Metastatic Liver Carcinoma in the Adrenal Gland (tissue), 2 donors: ENCODE measurements around a stretch of chr17.

DNA sequence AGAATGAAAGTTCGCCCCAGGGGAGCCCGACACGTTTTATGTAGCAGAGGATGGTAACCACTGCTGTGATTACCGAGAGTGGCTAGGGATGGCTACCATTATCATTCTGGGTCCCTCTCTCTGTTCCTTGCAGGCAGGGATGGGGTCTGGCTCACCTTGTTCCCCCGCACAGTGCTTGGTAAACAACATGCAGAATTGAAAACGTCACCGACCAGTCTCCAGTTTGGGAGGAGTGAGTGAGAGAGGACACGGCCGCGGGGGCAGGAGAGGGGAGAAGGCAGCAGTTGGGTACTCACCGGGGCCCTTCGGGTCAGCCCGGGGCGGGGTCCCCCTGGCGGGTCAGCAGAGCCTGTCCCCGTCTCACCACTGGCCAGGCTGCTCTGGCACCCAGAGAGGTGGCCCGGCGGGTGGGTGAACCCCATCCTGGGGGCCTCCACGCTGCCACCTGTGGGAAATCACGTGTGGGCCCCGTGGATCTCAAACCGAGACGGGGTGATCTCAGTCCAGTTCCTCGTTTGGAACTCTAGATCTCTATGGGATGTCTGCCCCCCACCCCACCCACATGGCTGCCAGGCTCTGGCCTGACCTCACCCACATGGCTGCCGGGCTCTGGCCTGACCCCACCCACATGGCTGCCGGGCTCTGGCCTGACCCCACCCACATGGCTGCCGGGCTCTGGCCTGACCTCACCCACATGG, 34.1 kb upstream of the DOC2B start:
- PRO-cap, 2 experiments: no peak in any of the 2 experiments

DNA sequence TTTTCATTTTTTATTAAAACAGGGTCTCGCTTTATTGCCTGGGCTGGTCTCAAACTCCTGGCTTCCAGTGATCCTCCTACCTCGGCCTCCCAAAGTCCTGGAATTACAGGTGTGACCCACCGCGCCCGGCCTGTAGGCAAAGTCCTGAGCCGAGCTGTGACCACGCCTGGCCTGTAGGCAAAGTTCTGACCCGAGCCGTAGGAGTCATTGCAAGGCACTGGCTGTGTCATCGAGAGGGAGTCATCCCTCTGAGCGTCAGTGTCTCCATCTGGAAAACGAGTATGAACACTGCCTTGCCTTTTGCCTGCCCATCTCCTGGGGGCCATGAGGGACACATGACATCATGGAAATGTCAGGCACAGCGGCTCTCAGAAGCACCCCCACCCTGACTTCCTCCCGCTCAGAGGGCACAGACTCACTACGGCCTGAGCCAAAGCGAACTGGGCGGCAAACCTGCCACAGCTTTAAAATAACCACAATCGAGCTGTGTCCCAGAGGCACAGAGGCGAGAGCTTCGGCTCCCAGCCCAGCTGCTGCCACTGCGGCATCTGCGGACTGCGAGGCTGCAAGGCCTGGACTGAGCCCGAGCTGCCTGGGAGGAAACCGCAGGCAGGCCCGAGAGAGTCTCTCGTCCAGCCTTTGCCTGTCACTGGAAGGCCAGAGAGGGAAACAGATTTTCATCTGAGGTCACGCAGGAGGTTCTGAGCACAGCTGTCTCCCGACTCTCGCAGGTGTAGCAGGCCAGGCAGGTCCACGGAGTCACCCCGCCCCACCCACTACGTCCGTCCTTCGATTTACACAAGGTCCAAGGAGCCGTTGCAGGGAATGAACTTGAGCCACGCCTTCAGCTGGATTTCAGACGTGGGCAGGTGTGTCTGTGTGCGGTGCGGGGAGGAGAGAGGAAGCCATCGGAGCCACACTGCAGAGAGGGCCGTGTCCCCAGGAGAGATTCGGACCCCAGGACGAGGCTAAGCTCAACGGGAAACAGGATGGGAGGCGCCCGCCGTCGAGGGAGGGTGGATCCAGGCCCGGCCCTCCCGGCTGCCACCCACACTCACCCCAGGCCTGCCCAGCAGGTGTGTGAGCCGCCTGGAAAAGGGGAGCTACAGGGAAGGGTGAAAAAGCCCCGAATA, 50.6 kb downstream of the RPH3AL start:
- PRO-cap, 2 experiments: peak in 1 of 2 experiments; most common minus-strand start position 197 of the sequence (in 1)

DNA sequence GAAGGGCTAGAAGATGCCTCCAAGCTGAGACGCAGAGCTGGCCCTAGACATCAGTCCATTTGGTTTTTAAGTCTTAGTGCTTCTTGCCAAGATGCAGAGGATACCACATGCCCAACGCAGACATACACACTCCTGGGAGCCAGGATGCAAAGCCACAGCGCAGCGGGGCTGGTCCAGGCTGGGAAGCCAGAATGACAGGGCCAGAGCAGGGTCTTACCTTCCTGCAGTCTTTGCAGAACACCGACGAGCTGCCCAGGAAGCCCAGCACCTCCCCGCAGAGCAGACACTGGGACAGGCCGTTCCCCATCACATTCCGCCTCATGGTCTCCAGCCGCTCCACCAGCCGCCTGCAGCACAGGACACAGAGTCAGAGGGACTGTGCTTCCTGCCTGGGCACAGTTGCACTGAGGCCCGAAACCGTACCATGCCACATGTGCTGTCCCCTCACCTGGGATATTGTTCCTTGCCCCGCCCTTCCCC, 33.4 kb downstream of the RPH3AL start:
- PRO-cap, 2 experiments: no peak in any of the 2 experiments

GRCh38 chr17:333547-334624, 18.7 kb downstream of the RPH3AL start:
- PRO-cap, 2 experiments: peak in 2 of 2 experiments; most common plus-strand start chr17:334157 (in 1)

DNA sequence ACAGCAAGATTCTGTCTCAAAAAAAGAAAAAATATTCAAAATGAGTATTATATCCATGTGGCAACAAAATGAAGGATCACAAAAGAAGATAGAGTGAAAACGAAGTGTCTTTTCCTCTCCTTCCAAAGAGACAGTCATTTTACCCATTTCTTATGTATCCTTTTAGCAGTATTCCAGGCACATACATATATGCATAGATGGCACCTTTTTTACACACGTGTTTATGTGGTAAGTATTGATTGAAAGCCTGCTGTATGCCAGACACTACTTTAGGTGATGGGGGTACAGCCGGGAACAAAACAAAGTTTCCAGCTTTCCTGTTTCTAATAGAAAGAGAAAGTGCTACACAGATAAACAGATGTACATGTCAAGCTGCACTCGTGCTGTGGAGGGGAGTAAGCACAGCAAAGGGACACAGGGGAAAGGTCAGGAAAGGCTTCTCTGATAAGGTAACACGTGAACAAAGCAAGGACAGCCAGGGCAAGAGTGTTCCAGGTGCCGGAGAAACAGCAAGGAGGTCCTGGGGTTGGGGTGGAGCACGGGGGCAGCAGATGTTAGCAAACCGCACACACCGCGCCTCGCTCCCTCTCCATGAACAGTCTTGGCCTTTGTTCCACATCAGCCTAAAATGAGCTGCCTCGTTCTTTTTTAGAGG, 16.5 kb upstream of the C17orf97 start:
- PRO-cap, 2 experiments: no peak in any of the 2 experiments

- PRO-cap, 2 experiments: no peak in any of the 2 experiments
Observed at GRCh38 chr17:418350-418697, 8.2 kb downstream of the C17orf97 start.

DNA sequence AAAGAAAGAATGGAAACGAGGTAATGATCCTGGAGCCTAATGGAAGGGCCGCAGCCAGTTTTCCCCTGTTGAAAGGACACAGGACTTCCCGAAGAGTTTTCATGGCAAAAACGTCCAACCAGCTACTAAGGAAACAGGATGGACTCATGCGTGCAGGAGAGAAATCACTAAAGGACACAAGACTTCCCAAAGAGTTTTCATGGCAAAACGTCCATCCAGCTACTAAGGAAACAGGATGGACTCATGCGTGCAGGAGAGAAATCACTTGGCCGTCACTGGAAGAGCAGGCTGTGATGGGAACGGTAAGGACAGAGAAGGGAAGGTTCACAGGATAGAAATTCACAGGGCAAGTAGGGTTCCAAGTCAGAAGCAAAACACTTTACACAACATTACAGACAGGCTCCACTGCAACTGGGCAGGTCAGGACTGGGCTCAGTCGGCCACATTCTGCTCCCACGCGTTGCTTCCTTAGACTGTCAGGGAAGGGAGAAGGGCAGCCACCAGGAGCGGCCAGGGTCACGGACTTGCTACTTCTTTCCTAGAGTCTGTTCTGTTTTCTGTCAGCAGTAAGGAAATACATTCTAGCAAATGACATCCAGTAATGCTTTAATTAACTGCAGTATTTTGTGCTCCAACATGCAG, 102.6 kb downstream of the C17orf97 start:
- PRO-cap, 2 experiments: no peak in any of the 2 experiments

DNA sequence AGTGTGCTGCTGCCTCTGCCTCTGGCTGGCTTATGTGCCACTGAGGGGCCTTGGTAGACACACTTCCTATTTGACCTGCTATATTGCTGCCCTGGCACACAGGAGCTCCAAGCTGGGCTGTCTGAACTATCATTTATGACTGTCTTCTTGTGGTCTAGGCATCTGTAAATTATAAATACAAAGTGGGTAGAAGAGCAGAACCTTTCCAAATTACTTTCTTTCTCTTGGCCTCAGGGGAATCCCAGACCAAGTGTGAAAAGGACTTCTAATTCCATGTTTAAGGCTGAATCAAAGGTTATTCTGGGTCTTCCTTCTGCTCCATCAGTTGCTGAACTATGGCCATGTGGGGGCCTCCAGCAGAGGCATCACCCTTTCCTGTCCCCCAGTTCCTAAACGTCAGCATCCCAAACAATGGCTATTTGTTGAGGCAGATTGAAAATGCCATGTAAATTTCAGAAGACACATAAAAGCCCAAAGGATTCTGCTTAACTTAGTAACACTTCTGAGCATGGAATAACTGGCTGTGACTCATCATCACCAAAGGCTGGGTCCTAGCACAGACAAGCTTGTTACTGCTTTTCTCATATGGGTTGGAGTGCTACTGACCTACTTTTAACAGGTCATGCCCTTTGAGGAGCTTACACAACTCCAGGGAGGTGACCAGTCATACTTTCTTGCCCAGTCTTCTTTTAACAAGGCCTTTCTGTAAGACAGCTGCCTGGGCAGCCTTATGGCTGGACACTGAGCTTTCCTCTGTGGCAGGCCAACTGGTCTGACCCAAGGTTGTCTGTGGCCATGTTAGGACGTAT, 149.6 kb downstream of the C17orf97 start:
- PRO-cap, 2 experiments: no peak in any of the 2 experiments

- PRO-cap, 2 experiments: no peak in any of the 2 experiments
Observed at GRCh38 chr17:713920-714462, 648 bp downstream of the VPS53 start.

GRCh38 chr17:752464-753236, 586 bp upstream of the GEMIN4 start:
- PRO-cap, 2 experiments: peak in 2 of 2 experiments; most common plus-strand start chr17:752884 (in 2); most common minus-strand start chr17:752820 (in 2)

- PRO-cap, 2 experiments: no peak in any of the 2 experiments
Observed at GRCh38 chr17:859868-860200, 77.7 kb downstream of the MRM3 start.

- PRO-cap, 2 experiments: no peak in any of the 2 experiments
Observed at GRCh38 chr17:901278-901866, 78.2 kb downstream of the NXN start.

DNA sequence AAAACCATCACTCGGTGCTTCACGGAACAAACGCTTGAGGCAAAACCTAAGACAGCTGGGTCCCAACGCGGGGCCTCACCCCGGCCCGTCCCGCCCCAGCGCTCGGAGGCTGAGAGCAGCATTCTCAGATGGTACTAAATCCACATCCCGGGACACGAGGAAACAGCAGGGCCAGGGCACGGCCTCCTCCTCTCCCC, 31.1 kb downstream of the NXN start:
- PRO-cap, 2 experiments: no peak in any of the 2 experiments

DNA sequence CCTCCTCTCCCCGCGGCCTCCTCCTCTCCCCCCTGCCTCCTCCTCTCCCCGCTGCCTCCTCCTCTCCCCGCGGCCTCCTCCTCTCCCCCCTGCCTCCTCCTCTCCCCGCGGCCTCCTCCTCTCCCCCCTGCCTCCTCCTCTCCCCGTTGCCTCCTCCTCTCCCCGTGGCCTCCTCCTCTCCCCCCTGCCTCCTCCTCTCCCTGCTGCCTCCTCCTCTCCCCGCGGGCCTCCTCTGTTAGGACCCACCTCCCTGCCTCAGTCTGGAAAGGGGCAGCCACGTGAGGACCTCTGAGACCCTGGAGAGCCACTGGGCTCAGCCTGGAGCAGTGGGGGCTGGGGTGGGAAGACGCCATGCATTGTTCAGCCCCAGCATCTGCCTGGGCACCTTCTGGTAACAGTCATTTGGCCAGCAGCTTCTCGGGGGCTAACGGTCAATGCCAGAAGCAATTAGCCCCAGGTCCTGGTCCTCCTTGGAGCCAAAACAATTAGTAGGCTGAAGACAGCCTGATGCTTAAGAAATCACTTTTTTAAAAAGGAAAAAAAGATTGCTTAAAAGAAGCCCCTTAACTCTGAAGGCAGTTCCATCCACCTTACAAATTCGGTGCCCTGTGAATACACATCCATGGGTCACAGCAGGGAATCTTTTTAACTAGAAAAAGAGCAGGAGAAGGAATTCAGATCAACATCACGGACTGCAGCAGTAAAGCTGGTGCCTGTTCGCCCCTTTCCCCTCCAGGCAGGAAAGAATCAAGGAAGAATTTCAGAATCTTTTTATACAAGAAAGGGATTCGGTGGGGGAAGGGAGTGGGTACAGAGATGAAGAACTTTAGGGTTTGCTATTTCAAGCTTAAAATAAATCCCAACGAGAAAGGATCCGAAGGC, 29.8 kb downstream of the NXN start:
- PRO-cap, 2 experiments: no peak in any of the 2 experiments

GRCh38 chr17:969707-970369, 9.7 kb downstream of the NXN start:
- PRO-cap, 2 experiments: no peak in any of the 2 experiments

DNA sequence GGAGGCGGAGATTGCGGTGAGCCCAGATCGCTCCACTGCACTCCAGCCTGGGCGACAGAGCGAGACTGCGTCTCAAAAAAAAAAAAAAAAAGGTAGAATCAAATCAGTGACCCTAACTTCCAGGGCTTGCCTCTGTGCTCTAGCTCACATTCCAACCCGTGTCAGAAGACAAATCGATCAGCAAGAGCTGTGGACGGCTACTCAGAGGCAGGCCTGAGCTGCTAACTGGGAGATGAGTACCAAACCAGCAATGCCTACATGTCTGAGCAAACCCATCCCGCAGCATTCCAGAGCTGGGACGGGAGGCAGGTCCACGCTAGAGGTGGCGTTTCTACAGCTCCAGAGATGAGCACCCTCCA, 6.6 kb downstream of the NXN start:
- PRO-cap, 2 experiments: no peak in any of the 2 experiments

DNA sequence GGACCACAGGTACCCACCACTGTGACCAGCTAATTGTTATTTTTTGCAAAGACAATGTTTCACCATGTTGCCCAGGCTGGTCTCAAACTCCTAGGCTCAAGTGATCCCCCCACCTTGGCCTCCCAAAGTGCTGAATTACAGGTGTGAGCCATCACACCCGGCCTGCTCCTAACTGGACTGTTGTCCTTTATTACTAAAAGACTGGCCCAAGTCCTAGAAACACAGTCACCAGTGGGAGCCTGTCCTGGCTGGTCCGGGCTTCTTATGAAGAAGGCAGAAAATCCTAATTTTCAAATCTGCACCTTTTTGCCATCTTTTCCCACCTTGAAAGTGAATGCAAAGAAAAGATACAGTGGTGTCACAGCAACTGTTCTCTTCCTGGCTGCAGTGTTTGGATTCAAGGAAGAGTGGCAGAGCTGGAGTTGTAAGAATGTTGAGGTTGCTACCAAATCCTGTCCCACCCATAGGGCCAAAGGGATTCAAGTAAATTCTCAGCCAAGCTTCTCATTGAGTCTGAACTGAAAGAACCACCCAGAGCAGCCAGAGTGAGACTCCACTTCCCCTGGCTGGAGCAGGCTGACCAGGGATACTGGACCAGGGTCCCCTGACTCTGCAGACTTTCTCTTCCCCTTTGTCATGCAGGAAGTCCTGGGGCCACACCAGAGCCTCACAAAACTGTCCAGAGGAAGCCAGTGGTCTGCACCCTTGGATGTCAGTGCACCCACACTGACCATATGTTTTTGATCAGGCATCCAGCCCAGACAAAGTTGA, 4.4 kb downstream of the NXN start:
- PRO-cap, 2 experiments: no peak in any of the 2 experiments

DNA sequence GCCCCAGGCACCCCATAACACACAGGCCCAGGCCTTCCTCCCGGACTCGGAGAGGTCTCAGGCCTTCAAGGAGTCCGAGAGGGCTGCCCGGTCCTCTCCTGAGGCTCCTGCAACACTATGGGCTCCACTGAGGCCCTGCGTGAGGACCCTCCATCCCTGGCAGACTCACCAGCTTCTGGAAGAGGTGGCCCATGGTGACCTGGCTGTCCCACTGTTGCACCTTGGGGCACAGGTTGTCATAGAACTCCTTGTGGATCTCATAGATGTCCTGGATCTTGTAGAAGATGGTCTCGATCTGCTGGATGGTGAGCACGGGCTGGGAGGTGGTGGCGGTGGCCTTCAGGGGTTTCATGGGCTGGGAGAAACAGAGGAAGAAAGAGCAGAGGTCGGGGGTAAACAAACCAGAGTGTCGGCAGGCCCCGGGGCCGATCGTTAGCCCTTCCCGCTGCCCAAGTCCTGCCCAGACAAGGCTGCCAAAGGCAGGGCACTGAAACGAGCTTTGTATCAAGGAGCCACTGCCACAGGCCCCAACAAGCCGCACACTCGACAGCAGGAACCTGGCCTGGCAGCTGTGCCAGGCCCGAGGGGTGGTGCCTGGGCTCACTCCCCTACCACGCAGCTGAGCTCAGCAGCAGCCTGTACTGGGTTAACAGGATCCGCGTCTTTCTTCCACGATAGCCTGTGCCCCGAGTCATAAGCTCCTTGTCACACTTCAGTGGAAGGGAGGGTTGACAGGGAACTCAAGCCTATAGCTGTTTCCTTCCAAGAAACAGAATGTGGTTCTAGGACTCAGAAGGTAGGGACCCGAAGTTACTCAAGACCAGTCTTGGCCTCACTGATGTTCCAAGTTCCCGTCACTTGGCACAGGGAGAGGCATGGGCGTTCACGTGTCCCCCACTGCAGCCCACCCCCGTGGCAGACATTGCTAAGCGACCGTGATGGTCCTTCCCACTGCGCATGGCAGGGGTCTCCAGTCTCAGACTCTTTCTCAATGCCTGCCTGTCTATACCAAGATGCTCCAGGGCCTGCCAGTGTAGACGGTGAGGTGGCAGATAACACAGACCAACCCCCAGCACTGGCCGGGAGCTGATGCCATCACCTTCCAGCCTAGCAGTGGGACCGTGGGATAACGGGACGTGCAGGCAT, 87.9 kb downstream of the ABR start:
- PRO-cap, 2 experiments: no peak in any of the 2 experiments

DNA sequence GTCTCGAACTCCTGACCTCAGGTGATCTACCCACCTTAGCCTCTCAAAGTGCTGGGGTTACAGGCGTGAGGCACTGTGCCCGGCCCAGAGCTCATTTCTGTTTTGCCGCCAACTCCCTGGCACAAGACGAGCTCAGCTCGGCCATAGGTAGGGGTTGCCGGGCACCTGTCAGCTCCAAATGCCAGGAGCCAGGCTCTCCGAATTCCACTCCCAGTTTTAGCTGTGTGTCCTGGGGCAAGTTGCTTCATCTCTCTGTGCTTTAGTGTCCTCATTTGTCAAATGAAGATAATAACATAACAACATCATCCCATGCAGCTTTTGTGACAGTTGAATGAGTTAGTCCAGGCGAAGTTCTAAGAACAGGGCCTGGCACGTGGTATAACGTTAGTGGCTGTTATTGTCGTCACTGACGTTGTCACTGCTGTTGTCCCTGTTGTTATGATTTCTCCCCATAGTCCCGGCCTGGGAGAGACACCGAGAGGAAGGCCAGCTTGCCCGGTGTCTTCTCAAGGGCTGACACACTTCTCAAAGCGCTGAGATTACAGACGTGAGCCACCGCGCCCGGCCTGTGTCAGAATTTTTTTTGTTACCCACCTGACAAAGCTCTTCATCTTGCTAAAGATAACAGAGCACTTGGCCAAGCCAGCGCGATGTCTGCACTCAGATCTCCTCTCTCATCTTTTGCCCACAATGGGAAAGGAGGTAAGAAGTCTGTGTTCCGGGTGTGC, 30.0 kb downstream of the ABR start:
- PRO-cap, 2 experiments: no peak in any of the 2 experiments

DNA sequence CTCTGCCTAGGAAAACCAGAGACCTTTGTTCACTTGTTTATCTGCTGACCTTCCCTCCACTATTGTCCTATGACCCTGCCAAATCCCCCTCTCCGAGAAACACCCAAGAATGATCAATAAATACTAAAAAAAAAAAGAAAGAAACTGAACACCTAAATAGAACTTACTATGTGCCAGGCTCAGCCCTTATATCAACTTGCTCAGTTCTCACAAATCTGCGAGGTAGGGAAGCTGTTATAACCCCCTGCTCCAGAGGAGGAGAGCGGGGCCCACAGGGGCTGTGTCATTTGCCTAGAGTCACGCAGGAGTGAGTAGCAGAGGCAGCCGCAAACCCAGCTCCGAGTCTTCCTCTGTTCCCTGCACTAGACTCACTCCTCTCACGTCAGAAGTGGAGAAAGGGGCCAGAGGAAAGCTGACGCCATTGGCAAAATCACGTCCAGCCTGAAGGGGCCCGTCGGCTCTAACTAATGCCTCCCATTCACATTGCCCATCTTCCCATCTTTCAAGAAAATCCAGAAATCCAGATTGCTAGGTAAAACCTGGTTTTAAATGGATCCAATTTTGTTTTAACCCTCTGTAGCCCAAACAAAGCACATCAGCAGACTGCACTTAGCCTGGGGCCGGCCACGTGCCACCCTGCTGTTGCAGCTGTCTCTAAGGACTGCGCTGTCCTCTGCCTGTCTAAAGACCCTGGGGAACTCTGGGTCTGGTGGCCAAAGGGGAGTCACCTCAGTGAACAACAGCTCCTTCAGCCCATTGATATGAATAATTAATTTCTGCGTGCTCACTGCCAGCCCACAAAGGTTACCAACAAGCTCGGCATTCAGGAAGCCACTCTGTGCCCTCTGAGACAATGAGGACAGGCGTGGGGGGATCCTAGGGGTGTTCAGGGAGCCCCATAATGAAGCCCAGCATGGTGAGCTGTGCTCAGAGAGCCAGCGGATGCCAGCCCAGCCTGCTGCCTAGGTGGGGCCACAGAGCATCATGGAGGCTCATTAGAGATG, 36.6 kb upstream of the ABR start:
- PRO-cap, 2 experiments: no peak in any of the 2 experiments